ENCODE measurements around the genes ZNF674, NDUFB11 and UBA1.

DNA sequence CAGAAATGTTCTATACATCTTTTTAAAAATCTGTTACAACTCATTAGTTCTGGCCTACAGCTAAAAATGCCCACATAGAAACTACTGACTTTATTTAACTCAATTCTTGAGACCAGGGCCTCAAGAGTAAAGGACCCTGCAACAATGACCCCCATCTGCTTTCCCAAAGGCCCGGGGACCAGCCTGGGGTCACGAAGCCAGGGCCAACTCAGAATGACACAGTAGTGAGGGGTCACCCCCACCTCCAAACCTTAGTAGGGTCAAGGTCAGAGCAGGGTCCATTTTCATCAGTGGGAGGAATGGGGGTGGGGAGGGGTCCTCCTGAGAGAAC lies 544 bp downstream of the FUNDC1 start:
- PRO-cap = no peak

DNA sequence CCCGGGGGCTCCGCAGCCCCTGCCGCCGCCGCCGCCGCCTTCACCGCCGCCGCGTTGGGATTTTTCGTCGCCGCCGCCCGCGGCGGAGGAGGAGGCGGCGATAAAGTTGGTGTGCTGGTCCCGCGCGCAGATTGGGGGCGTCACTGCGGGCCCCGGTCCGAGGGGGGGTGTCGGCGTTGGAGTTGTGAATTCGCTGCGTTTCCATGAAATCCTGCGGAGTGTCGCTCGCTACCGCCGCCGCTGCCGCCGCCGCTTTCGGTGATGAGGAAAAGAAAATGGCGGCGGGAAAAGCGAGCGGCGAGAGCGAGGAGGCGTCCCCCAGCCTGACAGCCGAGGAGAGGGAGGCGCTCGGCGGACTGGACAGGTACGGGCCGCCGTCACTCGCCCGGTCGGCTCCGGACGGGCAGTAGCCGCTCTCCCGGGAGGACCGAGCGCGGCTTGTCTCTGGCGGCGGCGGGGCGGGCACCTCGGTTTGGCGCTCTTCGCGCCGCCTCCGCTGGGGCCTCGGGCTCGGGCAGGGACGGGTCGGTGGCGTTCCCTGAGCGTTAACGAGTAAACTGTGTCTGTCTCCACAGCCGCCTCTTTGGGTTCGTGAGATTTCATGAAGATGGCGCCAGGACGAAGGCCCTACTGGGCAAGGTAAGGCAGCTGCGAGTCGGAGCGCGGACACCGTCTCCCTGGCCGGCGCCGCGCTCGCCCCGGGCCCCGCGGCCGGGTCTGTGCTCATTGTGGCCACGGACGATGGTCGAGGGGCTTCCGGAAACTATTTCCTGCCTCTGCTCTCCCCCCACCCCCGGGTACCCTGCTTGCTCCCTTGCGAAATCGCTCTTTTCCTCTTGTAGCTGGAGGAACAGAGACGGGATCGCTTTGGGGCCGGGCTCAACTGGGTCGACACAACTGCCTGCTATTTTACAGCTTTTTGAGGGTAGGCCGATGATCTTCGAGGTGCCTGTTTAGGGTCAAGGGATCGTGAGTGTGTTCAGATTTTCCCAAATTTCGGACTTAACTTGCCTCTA lies 669 bp downstream of the KDM6A start:
- PRO-cap = bidirectional peak, plus-strand start at position 252 of the sequence, minus-strand start at position 263 of the sequence; bidirectional peak, plus-strand start at position 581 of the sequence, minus-strand start at position 506 of the sequence

GRCh38 chrX:44875789-44876605 lies 3.0 kb downstream of the KDM6A start:
- PRO-cap = no peak

DNA sequence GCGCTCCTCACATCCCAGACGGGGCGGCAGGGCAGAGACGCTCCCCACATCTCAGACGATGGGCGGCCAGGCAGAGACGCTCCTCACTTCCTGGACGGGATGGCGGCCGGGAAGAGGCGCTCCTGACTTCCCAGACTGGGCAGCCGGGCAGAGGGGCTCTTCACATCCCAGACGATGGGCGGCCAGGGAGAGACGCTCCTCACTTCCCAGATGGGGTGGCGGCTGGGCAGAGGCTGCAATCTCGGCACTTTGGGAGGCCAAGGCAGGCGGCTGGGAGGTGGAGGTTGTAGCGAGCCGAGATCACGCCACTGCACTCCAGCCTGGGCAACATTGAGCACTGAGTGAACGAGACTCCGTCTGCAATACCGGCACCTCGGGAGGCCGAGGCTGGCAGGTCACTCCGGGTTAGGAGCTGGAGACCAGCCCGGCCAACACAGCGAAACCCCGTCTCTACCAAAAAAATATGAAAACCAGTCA lies 38.5 kb downstream of the KDM6A start:
- PRO-cap = no peak

DNA sequence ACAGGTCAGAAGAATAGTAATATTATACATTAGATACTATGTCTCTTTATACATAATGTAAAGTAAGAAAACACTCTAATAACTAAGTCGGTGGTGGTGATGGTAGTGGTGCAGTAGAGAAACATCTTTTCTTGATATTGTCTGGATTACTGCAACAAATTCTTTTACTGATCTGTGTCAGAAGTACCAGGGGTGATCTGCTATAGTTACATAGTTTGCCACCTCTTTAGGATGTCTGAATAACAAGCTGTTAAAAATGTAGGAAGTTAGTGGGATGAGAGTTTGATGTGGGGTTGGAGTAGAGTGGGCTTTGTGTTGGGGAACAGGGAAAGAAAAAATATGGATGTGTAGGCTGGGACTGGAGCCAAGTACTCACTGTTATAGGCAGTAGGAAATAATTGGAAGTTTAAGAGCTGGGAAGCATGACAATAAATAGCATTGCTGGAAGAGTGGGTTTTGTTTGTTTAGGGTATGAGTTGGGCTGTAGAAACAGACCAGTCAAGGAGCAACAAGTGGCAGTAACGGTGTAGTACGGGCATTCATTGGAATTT lies 81.4 kb downstream of the KDM6A start:
- PRO-cap = no peak

GRCh38 chrX:45068531-45068952 lies 132.1 kb downstream of the DIPK2B start:
- PRO-cap = no peak

DNA sequence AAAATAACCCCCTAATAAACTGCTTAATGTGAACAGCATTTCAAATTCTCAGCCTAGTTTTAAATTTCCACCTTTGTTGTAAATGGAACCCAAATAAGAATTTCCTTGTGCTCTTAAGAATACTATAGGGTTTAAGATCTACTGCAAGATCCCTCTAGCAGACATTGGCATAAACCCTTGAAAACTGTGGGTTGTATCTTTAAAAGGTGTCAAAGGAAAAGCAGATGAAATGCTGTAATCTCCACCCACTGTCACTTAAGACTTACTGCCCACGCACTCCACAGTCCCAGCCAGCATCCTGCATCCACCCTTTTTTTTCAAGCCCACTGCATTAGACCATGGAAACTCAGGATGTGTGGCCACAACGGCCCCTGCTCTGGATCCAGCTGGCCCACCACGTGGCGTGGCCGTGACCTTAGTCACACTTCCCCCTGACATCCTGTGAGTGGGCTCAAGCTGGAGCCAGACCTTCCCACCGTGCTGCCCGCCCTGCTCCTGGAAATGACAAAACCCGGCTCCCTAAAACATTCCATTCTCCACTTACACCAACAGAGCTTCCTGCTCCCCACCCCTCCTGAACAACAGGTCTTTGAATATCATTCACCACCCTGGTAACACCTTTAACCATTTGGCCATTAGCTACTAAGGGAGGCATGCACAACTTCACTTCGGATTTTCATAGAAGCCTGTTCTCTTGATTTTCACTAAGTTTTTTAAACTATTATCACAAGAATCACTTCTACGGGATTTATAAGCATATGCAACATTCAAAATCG lies 588.2 kb upstream of the DIPK2B start:
- PRO-cap = bidirectional peak, plus-strand start at position 623 of the sequence, minus-strand start at position 502 of the sequence

DNA sequence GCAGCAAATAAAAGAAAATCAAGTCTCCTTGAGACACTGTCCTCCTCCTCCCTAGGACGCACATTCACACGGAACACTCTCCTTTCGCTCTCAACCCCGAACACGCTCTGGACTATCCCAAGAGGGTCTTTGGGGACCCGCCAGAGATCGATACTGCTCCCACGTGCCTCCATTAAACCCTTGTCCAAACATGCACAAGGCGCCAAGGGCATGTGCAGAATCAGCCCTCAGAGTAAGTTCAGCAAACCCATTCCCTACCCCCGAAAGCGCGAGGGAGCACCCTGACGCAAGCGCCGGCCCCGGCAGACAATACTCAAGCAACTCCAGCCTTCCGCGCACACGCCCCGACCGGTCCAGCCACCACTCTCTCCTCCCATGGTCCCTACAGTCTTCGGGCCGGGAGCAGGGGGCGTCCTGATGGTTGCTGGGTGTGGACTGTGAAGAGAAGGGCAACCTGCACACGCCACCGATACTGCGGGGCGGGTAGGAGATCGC lies 596.5 kb upstream of the KRBOX4 start:
- PRO-cap = bidirectional peak, plus-strand start at position 336 of the sequence, minus-strand start at position 311 of the sequence

- PRO-cap = no peak
These were observed 76.1 kb upstream of the KRBOX4 start for GRCh38 chrX:46371127-46371354.

DNA sequence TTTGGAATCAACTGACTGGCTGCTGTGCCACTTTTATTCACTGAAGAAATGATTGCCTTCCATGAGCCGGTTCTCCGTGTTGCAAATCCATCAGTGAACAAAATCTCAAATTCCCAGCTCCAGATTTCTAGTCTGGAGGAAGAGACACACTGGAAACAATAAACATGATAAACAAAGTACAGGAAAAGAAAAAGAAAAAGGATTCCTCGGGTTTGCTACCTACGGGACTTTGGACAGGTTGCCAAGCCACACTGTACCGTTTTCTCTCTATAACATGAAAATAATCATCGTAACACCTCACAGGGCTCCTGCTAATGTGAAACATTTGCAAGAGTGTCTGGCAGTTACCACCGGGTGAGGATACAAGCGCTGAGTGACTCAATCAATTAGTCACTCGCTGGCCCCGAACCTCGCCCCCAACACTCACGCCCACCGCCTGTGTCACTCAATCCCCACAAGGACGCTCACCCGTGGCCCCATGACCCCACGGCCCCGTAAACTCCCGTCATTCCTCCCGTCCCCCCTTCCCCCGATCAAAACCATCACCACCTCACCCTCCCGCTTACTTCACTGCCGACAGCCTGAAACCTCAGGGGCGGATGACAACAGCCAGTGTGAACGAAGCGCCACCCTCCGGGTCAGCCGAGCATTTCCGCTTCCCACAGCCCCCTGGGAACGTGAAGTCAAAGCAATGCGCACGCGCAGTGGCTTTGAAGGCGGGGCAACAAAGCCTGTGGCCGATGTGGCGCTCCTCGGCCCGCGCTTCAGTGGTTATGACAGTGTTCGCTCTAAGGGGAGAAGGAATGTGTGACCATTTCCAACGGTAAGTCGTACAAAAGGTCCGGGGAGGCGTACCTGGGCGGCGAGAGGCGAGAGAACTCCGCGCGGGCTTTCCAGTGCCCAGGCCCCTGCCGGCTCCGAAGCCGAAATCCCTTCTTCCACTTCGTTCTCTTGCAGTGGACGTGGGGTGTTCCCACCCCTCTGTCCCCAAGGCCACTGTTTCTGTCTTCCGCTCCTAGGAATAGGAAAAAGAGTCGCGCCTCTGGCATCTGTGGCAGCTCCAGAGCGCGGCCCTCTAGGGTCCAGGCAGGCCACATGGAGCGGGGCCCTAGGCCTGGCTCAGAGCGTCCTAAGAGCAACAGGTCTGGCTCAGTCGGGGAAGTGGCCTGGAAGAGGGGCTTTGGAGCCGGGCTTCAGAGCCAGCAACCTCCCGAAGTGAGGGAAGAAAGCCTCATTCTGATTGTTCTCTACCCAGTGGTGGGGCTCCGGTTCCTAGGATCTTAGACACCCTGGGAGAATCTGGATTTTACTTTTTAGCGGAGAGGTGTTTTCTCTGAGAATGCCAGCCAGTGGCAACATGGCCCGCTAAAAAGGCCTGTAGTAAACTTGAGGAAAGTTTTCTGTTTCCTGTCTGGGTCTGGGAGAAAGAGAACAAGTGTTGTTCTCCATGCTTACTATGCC lies at the start of gene ZNF674:
TSS of gene ZNF674 (minus strand) at position 617 of the 1,461 bp plus-strand sequence.
- PRO-cap = bidirectional peak, plus-strand start at position 389 of the sequence, minus-strand start at position 375 of the sequence; bidirectional peak, plus-strand start at position 743 of the sequence, minus-strand start at position 654 of the sequence; bidirectional peak, plus-strand start at position 1,096 of the sequence, minus-strand start at position 1,131 of the sequence

GRCh38 chrX:46574481-46575479 lies 1.2 kb downstream of the CHST7 start:
- PRO-cap = bidirectional peak, plus-strand start at chrX:46574946, minus-strand start at chrX:46574867; unidirectional peak, minus-strand start at chrX:46575028

GRCh38 chrX:46600990-46602161 lies 27.8 kb downstream of the CHST7 start:
- PRO-cap = no peak

DNA sequence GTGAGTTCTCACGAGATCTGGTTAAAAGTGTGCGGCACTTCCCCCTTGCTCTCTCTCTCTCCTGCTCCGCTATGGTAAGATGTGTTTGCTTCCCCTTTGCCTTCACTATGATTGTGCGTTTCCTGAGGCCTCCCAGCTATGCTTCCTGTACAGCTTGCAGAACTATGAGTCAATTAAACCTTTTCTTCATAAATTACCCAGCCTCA lies 53.1 kb downstream of the CHST7 start:
- PRO-cap = no peak

- PRO-cap = no peak
These were observed 69.5 kb downstream of the CHST7 start for GRCh38 chrX:46643082-46643442.

DNA sequence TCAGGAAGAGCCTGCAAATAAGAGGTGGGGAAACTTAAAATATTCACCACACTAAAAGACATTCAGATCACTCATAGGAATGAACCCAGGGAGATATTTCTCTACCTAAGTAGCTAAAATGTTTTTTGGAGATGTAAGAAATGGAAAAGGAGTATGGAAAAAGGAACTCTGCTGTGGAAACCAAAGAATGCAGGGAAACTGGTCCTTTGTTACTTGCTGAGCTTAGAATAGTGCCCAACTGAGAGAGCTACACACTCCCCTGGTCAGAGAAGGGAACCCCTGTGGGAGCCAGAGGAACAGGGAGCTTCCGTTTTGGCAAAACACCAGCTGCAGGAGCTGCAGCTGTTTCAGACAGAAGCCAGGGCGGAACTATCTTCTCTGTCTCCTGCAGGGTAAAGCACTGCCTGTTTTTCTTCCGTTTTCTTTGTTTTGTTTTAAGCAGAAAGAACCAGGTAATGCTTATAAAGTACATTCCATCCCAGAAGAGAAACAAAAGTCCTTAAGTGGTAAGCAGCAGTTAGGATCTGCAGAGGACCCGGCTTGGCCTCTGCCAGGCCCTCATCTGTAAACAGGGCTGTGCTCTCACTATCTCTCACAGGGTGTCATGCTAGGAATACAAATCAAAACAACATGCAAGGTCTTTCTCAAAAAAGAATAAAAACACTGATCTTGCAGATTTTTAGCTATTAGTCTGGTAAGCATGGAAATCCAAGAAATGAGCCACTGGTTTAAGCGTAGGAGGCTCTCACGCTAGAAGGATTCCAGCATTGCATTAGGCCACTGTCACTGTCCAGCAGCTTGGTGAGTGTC lies 76.0 kb downstream of the CHST7 start:
- PRO-cap = no peak

- PRO-cap = no peak
These were observed 21.6 kb upstream of the SLC9A7 start for GRCh38 chrX:46780524-46780950.

GRCh38 chrX:47112219-47113078 lies 32.1 kb downstream of the NDUFB11 start:
- PRO-cap = no peak

DNA sequence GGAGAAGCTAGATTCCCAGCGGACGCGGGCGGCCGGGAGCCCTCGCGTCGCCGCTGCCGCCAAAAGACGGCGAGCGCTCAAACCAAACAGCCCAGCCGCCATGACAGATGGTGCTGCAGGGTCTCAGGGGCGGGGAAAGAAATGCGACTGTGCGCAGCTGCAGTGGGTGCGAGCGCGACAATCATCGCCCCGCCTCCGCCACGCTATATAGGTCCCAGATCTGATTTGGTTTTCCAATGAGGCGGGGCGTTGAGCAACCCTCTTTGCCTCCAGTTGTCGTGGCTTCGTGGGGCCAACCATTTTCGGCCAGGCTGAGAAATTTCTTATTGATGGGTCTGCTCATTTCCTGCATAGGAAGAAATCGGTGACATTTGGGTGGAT lies at the start of gene NDUFB11:
TSS of gene NDUFB11 (minus strand) at position 125 of the 381 bp plus-strand sequence.
- PRO-cap = bidirectional peak, plus-strand start at position 236 of the sequence, minus-strand start at position 102 of the sequence

GRCh38 chrX:47191117-47192024 lies 2.3 kb upstream of the UBA1 start:
- PRO-cap = unidirectional peak, minus-strand start at chrX:47191521

DNA sequence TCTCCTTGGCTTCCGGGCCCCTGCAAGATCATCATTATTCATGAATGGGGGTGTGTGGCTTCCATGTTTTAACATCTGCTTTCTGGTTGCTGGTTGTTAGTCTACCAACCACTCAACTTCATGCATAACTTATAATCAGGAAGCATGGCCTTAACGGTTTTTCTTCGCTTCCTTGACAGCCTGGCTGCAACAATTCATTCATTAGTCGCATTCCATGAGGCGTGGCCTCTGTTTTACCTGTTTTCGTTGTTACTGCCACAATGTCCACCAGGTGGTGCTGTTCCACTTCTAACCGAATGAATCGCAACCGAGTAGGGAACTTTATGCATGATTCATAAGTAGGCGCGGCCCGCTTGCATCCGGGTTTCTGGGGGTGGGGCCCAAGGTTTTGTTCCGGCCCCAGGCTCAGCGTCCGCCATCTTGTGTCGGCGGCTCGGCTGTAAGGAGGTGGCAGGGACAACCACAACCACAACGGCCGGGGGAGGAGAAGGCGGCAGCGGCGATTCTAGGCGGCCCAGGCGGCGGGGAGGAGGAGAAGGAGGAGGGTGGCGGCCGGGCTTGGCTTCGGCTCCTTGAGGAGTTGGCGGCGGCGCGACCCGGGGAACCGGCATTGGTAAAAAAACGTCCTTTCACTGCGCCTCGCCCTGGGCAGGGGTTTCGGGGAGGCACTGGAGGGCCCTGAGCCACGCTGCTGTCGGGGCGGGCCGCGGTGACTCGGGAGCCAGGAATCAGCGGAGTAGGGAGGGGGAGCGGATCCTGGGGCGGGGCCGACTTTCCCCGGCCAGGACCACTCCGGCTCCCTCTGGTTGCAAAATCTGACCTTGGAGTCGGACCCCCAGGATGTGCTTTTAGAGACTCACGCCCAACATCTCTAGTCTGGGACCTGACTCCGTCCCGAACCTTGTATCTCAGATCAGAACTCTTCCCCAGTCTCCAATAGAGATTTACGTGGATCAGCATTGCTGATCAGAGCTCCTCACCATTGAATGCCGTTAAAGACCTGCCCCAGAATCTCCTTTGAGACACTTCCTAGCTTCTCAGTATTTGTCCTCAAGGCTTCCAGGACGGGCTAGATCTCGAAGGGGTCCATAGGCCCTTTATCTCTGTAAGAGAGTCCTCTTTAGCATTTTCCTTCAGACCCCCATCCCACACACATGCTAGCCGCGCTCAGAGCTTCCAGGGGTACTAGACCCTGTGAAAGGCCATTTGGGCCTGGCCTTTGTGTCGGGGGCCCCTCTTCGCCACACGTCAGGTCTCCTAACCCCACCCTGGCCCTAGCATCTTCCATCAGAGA lies at the start of gene UBA1:
TSS of gene UBA1 (plus strand) at position 418 of the 1,294 bp plus-strand sequence.
- PRO-cap = unidirectional peak, plus-strand start at position 418 of the sequence